BE2C (cell line): ENCODE measurements around the gene TMEM181.

- RRBS, result no CpG with 5 or more reads among the region's 7 CpGs
Measured at GRCh38 chr6:157486629-157487175, 105.7 kb downstream of the ZDHHC14 start.

- RRBS, result no CpG with 5 or more reads among the region's 21 CpGs
Measured at GRCh38 chr6:157518530-157519405, 137.8 kb downstream of the ZDHHC14 start.

DNA sequence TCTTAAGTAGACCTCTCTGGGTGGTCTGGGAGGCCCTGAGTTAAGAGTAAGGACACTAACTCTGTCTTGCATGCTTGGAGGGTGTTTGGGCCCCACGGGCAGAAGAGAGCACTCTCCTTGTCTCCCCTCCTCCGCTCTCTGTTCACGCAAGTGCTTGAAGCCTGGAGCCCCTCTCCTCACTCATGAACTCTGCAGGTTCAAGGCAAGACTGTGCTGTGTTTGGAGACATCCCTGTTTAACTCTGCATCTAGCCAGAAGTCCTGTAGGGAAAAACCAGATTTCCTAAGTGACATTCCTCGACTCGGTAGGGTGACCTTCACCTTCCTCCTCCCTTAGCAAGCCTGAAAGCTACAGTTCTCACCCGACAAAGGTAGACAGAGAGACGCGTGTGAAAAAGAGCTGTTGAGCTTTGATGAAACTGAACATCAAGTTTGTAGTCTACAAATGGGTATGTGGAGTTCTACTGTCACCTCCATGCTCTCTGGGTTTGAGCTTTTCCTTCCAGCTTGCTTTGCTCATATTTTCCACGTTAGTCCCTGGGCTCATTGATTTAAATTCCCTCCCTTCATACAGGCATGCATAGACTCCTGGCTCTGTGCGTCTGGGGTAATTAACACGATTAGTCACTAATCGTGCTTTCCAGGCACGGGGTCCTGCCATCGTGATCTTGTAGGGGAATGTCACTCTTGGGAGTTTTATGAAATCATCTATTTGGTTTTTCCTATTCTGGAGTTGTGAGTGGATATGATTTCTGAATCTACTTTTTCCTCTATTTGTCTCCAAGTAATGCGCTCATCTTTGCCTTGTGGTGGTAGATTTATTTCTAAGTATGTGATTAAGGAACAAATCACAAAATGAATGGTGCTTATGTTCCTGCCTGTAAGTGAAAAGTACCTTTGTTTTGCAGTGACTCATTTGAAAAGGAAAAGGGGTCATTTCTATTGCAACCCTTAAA is 154.3 kb downstream of the ZDHHC14 start:
- RRBS, result no CpG with 5 or more reads among the region's 15 CpGs

DNA sequence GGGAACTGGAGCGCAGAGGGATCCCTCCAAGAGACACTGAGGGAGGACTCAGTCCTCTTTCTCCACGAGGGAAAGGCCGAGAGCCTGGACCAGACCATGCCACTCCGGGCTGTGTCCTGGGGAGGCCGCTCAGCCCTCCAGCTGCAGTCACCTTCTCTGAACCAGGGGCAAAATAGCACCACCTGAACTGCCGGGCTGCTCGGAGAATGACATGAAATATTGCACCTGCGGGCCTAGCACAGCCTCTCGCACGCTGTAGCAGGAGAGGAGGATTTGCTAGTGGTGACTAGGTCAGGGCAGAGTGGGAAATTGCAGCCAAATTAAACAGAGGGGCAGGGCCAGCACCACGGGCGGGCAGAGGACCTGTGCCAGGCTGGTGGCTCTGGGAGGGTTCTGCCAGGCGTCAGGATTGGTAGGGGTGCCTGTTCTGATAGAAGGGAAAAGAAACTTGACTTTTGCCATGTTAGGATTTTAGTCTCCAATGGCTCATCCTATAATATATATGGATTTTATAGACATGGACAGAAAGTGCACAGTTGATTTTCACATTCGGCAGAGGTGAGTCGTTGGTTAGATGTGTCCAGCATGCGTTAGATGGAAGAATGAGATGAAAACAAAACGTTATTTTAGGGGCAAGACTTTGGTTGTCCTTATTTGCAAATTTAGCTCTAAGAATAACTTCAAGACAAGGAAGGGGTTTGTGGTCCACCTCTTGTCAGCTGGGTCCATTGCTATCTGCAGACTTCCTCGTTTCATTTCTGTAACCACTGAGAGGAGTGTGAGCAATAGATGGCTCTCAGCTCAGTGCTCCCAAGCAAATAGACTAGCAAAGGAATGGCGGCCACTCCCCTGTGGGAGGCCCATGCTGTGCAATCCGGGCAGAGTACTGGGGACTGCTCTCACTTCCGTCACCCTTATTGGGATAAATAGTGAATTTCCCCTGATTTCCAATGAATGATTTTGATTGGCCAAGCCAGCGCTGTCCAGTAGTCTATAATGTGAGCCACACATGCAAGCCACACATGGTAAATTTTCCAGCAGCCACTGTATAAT is 176.3 kb downstream of the ZDHHC14 start:
- RRBS, result 94% methylated on average over 3 of the region's 22 CpGs

GRCh38 chr6:157625618-157626142 is 197.4 kb upstream of the SNX9 start:
- RRBS, result no CpG with 5 or more reads among the region's 13 CpGs

DNA sequence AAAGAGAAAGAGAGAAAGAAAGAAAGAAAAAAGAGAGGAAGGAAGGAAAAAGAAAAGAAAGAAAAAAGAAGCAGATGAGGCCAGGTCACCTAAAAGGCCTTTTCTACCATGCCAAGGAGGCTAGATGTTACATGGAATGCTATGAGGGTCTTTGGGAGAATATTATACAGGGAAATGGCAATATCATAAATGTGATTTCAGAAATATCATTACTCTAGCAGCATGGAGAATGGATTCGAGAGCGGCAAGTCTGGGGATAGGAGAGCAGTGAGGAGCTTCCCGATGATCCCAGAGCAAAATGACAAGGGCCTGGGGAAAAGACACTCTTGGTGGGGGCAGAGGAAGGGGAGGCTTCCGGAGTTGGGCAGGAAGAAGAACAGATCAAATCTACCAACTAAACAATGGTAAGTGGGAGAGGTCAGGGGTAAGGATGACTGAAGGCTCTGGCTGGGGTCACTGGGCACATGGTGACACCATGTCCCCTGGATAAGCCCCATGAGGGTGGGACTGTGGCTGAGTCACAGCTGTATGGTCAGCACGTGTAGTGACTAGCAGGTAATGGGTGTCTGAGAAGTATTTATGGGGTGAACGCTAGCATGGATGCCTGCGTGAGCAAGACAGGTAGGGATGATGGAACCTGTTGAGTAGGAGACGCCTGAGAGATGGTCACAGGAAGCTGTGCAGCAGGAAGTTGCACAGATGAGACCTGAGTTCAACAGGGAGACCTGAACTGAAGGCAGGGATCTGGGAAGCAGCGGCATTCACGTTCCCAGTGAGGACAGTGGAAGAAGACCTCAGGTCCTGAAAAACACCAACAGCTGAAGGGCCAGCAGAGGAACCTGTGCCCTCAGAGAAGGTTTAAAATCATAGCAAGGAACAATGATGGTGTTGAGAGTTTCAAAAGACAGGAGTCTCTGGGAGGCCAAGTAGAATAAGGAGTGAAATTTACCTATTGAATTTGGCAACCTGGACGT is 64.5 kb upstream of the SNX9 start:
- RRBS, result no CpG with 5 or more reads among the region's 11 CpGs

- RRBS, result no CpG with 5 or more reads among the region's 4 CpGs
Measured at GRCh38 chr6:157813636-157814150, 9.4 kb upstream of the SNX9 start.

- RRBS, result no CpG with 5 or more reads among the region's 9 CpGs
Measured at GRCh38 chr6:157860027-157861006, 37.3 kb downstream of the SNX9 start.

- RRBS, result no CpG with 5 or more reads among the region's 8 CpGs
Measured at GRCh38 chr6:157882114-157883018, 59.3 kb downstream of the SNX9 start.

GRCh38 chr6:157985289-157985871 is 3.7 kb downstream of the SYNJ2 start:
- RRBS, result no CpG with 5 or more reads among the region's 10 CpGs

GRCh38 chr6:158030788-158032110 is 49.6 kb downstream of the SYNJ2 start:
- RRBS, result no CpG with 5 or more reads among the region's 24 CpGs

DNA sequence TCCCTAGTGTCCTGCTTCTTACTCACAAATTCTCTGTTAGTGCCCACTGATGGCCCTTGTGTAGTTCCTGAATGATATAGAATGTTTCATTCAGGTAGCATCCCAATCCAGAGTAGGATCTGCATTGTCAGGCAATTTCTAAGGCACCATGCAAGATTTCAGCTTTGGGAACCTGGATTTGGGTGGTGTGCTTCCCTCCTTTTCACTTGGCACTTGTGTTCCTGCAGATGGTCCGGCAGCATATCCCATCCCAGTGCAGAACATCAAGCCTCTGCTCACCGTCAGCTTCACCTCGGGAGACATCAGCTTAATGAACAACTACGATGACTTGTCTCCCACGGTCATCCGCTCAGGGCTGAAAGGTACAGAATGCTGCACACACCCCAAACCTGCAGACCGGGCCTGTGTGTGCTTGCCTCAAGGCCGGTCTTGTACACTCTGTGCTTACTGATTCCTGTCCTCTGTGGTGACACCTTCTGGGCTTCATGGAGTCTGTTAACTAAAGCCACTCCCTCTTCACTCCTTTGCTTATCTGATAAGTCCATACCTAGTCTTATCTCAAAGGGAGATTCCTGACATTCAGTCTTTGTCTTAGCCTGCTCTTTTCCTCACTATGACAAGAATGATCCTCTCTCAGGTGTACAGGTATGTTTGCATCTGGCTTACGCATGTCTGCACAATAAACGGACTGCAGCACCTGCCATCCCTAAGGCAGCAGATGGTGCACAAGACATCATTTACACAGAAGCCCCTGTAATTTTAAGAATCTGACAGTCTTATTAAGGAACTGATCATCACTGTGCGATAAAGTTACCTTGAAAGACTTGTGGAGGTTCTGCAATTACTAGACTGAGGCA is 107.8 kb upstream of the TMEM181 start:
- RRBS, result no CpG with 5 or more reads among the region's 11 CpGs

GRCh38 chr6:158559768-158560247 is at the start of gene TMEM181:
Gene TMEM181 (plus strand): TSS chr6:158560091.
- RRBS, result 1% methylated on average over 18 of the region's 59 CpGs

- RRBS, result no CpG with 5 or more reads among the region's 10 CpGs
Measured at GRCh38 chr6:158610426-158611316, 33.9 kb downstream of the DYNLT1 start.

DNA sequence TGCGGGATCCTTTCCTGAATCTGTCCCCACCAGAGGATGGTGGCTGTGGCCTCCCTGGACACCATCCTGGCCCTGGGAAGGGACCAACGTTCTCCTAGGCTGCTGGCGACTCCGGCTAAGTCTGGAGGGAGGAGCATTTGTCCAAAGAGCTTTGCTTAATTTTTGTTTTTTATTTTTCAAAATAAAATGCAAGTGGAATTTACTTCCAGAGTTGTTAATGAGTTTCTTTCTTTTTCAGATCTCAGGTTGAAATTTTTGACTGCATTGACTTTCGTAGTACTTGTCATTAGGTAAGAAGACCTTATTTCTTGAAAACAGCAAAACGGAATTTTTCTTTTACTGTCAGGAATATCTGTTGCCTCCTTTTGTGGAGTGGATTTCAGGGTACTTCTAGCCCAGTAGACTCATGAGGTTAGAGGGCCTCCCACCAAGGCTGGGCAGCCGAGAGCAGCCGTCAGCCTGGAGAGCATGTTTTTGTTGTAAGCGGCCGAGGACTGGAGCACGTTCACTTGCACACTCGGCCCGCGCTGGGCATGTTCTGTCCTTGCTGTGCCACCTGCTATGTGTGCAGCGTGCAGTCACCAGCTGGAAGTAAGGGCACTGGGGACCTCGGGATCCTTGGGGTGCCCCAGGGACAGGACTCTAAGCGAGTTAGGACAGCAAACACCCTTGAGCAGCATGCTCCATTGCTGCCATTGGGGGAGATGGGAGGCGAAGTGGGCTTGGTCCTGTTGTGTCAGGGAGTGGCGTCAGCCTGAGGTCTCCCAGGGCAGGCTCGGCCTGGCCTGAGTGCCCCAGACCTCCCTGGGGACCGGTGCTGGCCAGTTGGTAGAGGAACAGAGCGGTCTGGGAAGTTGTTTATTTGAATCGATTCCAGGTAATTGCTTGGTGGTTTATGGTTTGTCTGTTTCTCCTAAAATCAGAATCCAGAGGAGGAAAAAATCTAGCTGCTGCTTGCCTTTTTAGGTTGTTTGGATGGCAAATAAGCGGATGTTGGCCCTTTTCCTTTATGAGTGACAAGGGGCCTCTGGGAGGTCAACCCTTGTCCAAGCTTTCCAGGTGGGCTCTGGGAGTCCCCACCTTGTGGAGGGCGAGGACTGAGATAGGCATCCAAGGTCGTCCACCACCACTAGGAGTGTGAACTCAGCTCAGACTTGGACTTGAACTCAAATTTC is 18.7 kb downstream of the DYNLT1 start:
- RRBS, result no CpG with 5 or more reads among the region's 26 CpGs

DNA sequence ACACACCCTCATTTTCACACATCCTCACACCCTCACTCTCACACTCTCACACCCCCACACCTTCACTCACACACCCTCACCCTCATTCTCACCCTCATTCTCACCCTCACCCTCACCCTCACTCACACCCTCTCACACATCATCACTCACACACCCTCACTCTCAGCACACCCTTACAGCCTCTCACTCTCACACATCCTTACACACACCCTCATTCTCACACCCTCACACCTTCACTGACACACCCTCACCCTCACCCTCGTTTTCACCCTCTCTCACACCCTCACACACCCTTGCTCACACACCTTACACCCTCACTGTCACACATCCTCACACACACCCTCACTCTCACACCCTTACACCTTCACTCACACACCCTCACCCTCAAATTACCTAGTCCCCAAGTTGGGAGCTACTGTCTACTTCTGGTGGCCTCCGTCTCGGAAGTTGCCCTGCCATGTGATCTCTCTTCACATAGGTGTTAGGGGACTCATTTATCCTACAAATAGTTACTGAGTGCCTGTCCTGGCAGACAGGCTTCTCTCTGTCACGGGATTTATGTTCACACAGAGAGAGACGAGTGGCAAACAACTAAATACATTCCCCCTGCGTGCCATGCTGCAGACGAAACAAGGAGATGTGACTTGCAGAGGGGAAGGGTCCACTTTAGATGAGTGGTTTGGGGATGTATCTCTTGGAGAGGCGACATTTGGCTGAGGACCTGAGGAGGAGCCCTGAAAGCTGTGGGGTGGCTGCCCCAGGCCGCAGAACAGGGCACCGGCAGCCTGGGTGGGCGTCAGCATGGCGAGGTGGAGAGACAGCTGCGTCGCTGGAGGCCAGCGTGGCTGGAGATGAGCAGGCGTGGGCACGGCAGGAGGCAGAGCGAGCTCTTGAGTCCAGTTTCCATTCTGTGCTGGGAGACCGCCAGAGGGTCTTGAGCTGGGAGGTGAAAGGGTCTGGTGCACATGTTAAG is 17.4 kb downstream of the DYNLT1 start:
- RRBS, result no CpG with 5 or more reads among the region's 19 CpGs

- RRBS, result no CpG with 5 or more reads among the region's 4 CpGs
Measured at GRCh38 chr6:158634109-158634629, 10.4 kb downstream of the DYNLT1 start.

DNA sequence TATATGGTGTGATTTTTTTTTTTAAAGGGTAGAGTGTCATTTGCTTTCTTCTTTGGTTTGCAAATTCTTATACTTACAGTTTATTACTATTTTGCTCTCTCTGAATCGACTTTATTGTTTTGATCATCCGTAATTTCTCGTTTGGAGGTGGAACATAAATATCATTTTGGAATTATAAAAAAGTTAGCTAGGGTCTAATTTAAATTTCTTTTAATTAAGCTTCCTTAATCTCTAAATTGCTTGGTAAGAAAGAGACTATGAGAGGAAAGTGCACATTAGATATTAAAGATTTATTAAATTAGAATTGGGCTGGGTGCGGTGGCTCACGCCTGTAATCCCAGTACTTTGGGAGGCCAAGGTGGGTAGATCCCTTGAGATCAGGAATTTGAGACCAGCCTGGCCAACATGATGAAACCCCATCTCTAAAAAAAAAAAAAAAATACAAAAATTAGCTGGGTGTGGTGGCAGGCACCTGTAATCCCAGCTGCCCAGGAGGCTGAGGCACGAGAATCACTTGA is 559 bp downstream of the SYTL3 start:
- RRBS, result no CpG with 5 or more reads among the region's 6 CpGs

DNA sequence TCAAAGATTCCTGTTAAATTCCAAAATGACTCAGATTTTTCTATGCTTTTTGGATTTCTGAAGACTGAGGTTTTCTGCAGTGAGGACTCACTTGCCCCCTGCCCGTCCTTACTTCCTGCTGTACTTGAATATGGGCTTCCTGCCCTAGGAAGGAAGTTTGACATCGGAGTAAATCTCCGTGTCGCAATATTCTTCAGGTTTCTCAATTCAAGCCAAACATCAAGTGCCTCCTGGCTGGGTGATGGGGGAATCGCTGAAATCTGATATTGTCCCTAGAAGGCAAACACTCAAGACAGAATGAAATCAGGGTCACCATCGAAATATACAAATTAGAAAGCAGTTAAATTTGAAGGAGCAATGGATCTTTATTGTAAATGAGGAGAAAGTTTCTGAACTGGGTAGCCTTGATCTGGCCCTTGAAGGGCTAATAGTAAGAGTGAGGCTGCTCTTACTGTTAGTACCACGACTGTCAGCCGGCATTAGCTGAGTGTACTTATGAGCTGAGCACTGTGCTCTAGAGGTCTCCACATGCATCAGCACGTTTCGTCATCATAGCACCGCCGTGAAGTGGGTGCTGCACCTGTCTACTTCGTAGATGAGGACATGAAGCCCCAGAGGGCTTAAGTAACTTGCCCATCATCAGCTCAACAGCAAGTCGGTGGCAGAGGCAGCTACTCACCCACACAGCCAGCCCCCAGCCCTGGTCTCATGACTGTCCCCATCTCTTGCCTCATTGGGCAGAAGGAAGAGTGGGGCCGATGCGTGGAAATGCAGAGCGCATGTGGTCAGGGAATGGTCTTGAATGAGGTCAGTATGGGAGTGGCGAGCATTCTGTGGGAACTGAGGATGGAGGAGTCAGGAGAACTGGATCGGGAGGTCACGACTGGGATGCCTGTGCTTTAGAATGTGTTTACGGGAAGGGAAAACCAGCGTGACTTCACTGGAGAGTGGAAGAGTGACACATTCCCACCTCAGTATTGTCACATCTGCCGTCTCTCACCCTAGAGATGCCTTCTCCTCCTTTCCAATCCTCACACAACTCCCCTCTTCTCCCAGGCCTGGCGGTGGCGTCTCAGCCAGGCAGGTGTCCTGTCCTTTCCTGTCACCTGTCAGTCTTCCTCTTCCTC is 5.7 kb downstream of the SYTL3 start:
- RRBS, result no CpG with 5 or more reads among the region's 25 CpGs

DNA sequence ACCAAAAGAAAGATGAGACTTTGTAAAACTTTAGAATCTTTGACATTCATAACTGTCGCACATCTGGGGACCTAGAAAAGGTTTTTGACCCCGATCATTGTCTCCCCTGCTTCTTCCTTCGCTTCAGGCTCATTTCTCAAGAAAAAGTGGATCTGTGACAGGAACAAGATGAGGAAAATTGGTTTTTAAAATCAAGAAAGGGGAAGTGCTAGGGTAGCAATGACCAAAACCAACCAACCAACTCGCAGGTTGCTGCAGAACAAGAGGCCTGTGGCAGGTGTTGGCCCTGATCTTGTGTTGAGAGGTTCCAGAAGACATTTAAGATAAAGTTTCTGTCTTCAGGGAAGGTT is 17.7 kb downstream of the SYTL3 start:
- RRBS, result no CpG with 5 or more reads among the region's 4 CpGs